Metanephros (tissue), 2 donors: ENCODE measurements around the genes PDPR, DDX19B and ZNF23.

DNA sequence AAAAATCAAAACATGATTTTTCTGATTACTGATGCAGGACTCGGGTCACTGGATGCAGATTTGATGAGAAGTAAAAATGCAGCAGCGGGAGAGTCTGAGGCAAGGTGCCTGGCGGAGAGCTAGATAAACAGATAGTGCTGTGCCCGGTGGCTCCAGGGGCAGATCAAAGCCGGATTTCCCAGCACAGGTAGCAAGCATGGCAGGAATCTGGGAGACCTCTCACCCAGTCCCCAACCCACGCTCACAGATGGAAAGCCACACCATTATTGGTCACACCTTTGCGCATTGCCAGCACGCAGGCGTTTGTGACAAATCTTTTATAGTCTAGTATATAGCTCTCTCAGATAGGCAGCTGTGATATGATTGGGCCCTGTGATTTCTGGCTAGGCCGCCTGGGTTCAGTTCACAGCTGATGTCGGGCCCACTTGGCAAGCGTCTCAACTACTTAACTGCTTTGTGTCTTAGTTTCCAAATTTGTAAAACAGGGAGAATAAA lies 42.2 kb upstream of the NFAT5 start:
- RAMPAGE, long total RNA = no peak

- RAMPAGE, long total RNA = no peak
These were observed 36.5 kb downstream of the NQO1 start for GRCh38 chr16:69689706-69690316.

DNA sequence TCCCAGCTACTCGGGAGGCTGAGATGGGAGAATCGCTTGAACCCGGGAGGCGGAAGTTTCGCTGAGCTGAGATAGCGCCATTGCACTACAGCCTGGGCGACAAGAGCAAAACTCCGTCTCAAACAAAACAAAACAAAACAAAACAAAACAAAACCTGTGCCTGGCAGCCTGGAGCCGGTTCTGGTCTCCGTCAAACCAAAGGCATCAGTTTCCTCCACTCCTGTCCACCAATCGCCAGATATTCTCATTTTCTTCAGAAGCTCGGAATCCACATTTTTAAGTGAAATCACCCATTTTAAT lies 655 bp downstream of the NQO1 start:
- RAMPAGE, long total RNA = no peak

DNA sequence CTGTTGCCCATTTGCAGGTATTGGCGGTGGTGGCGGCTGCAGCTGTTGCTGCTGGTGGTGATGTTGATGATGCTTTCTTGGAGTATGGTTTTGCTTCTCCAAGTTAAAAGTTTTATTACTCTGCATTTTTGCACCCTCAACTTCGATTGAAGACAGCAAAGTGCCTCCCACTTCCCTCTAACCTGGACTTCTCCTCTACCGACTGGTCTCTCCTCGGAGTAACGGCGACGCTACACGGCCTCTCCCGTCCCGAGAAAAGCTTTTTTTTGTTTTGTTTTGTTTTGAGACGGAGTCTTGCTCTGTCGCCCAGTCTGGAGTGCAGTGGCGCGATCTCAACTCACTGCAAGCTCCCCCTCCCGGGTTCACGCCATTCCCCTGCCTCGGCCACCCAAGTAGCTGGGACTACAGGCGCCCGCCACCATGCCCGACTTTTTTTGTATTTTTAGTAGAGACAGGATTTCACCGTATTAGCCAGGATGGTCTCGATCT lies 3.1 kb upstream of the NOB1 start:
- RAMPAGE, long total RNA = no peak

DNA sequence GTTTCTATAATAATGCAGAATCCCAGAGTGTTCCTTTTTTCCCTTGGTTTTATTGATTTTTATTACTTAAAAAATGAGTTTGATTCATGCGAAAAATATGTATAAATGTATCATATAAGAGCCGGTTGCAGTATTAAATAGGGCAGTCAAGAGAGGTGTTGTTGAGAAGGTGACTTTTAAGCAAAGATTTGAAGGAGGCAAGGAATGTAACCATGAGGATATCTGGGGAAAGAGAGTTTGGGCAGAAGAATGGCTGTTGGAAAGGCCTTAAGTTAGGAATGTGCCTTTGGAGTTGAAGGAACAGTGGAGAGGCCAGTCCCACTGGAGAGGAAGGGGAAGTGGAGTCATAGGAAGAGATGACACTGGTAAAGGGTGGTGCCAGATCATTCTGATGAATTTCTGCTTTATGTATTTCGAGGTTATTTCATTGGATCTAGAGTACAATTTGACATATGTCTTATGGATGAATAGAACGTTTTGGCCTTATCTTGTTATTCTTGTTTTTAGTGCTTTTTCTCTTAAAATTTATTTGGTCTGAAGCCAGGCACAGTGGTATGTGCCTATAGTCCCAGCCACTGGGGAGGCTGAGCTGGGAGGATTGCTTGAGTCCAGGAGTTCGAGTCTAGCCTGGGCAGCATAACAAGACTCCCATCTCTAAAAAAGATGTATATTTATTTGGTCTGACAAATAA lies 93.5 kb downstream of the WWP2 start:
- RAMPAGE, long total RNA = no peak

DNA sequence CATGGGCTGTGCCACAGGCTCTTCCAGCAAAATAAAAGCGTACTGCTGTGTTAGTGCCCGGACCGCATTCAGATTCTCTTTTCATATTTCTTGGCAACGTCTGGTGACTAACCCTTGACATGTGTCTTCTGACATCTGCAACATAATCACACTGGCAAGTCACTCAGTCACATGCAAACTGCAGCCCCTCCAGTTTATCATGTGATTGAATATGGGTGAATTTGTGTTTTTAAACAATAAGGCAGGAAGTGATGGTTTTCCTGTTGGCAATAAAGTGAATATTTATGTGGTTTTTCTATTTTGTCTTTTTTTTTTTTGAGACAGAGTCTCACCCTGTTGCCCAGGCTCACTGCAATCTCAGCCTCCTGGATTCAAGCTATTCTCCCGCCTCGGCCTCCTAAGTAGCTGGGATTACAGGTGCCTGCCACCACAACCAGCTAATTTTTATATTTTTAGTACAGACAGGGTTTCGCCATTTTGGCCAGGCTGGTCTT lies 75.2 kb downstream of the CLEC18A start:
- RAMPAGE, long total RNA = no peak

- RAMPAGE, long total RNA = no peak
These were observed at the start of gene PDPR for GRCh38 chr16:70113782-70115164. PDPR (plus strand) TSS chr16:70114332.

DNA sequence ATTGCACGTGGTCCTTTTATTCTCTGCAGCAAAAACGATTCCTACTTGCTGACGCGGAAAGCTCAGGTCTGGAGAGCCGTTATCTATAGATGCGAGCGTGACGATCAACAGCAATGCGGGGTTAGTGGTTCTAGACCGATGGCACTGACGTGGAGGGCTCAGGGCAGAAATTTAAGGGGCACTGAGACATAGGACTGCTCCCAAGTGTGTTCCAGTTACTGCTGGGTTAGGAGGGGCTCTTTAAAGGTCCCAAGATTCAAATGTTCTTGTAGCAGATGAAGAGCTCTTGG lies 596 bp upstream of the EXOSC6 start:
- RAMPAGE, long total RNA = no peak

DNA sequence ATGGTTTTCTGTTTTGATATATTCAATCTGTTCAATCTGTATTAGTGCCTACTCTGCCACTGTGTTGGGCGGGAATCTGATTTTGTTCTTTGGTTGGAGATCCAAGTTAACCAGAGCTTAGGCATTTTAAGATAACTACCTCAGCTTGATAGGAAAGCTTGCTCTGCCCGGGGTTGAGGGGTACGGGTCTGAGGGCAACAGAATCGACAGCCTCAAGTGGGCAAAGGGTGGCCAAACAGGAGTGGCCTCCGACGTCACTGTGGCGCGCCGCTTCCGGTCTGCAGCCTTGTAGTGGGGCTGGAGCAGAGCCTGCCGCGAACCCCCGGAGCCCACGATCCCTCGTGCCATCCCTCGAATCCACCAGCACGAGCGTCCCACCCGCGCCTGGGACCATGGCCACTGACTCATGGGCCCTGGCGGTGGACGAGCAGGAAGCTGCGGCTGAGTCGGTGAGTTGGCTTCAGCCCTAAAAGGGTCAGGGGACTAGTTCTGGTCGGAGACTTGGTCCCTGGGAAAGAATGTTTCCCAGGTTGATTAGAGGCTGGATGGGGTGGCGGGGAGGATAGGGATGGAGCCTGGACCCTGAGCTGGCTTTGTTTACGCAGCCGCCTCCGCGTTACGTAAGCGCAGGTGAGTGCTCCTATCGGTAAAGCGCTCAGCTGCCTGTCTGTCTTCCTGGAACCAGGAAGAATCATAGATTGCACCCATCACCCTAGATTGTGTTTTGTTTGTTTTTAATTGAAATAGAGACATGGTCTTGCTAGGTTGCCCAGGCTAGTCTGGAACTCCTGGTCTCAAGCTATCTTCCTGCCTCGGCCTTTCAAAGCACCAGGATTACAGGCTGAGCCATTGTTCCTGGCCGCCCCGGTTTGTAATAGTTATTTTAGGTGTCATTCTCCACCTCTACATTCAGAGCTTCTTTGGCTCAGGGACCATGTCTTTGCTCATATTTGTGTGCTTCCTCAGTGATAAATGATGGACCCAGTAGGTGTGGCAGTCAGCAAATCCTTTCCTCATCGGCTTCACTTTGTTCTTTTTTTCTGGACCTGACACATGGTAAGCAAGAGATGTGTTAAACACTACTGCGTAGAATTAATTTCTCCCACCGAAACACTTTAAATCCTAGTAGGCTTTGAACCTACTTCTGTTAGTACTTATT lies at the start of gene DDX19B:
TSS of gene DDX19B (plus strand) at position 281 of the 1,159 bp plus-strand sequence.
- RAMPAGE, long total RNA = start-site peak on the plus strand centred at position 288 of the sequence, 56 bp wide, 53 and 76 reads in 2 replicates

DNA sequence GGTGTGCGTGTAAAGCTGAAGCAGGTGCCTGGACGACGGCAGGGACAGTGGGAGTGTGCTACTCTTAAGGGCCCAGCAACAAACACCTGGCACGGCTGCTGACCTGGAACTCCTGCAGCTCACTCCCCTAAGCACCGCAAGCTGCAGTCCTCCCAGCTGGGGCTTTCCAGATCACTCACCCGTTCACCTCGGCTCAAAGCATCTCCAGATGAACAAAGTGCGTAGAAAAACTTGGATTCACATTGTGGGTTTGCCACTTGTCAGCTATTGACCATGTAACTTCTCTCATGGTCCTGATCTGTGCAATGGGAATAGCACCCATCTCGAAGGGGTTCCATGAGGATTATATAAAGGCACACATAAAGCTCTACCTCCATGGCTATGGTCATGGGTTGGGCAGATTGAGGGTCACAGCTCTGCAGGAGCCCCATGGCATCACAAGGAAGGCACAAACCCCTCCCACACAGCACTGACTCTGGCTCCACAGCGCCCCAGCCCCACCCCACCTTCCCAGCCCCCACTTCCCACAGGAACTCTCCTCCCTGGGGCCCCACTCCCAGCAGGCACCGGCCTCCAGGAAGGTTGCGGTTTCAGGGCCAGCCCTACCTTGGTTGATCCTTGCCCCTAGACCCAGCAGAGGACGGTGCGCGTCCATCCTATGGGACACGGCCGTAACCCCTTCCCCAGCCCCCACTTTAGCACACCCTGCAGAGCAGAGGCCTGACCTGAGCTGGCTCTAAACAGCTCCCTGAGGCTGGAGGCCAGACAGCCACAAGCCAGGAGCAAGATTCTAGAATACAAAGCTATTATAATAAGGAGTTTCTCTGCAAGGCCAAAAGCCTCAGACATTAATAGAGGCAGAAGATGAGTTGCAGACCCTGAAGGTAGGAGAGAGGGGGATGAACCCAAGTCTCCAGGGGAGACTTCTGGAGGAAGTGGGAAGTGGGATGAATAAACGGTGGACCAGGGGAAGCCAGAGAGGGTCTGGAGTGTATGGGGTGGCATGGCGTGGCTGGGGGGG lies 21.8 kb downstream of the ST3GAL2 start:
- RAMPAGE, long total RNA = no peak

DNA sequence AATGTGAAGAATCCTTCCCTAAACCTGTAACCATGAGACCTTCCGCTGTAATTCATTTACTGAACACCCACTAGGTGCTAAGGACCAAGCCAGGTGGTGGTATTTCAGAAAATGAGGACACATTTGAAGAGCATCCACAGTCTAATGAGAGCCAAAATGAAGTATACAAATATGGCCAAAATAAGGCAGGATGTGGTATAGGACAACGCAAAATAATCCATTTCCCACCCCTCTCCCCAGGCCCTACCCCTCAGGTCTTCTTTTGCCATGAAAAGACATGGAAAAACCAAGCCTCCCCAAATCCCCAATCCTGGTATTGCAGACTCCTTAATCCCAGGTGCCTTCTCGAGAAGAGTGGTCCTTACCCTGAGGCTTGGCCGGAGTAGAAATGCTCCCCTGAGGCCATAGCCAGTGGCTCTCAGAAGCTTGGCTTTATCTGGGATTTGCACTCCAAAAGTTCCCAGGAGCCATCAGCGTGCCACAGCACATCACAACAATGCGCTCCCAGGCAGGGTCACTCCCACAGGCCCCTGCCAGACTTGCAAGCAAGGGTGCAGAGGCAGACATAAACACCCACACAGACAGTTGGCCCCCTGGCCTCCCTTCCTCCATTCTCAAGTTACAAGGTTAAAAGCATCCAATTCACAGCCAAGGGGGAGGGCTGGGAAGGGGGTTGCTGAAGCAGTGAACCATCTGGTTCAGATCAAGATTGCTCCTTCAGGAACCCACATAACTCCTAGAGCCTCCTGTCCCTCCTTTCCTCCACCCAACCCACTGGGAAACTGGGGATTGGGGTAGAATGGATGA lies 2.0 kb downstream of the ST3GAL2 start:
- RAMPAGE, long total RNA = no peak

GRCh38 chr16:70571637-70572460 lies 48.2 kb downstream of the SF3B3 start:
- RAMPAGE, long total RNA = no peak

DNA sequence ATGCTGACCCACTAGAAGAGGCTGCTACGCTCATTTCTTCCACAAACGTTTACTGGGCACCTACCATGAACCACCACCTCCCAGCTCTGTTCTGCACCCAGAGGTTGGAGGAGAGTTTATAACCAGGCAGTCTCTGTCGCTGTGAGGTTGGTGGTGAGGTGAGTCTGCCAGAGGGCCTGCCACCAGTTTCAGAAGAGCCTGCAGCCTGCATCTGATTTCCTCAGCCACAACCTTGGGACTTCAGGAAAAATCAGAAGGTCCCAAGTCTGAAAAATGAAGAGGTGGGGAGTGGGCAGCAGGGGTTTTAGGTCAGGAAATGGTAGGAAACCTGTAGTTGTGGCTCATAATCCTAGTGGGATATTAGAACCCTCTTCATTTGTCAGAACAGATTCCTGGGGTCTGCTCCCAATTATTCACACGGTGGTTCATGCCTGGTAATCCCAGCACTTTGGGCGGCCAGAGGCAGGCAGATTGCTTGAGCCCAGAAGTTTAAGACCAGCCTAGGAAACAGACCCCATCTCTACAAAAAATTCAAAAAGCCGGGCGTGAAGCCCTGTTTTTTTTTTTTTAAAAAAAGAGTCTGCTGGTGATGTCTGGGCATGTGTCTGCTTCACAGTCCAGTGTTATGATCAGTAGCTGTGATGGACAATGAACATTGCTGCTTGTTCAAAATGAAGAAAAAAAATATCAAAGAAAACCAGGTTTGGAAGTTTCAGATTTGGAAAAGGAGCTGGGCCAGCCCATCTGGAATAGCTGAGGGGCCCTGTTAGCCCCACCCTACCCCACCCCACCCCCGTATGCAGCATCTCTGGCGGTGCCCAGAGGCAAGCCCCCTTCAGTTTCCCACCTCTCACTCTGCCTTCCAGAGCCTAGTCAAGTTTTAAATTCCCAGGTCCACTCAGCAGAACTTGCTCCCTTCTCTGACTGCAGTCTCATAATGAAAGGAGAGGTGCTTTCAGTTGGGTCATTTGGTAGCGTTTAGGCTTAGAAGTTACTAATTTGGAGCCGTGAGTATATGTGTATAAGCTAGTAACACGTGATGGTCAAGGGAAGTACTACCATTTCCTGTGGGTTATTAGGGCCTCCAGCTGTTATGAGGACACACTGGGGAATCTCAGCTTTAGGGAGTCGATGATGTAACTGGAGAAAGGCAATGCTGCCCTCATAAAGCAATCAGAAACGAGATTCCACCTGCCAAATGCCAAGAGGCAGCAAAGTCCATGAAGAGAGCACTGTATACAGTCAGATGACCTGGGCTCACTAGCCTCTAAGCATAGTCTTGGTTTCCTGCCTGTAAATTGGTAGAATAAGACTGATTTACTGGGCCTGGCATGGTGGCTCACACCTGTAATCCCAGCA lies 52.4 kb downstream of the SF3B3 start:
- RAMPAGE, long total RNA = no peak

GRCh38 chr16:70692303-70693067 lies 6.6 kb upstream of the MTSS2 start:
- RAMPAGE, long total RNA = no peak

GRCh38 chr16:70724620-70725766 lies 39.1 kb upstream of the MTSS2 start:
- RAMPAGE, long total RNA = no peak

DNA sequence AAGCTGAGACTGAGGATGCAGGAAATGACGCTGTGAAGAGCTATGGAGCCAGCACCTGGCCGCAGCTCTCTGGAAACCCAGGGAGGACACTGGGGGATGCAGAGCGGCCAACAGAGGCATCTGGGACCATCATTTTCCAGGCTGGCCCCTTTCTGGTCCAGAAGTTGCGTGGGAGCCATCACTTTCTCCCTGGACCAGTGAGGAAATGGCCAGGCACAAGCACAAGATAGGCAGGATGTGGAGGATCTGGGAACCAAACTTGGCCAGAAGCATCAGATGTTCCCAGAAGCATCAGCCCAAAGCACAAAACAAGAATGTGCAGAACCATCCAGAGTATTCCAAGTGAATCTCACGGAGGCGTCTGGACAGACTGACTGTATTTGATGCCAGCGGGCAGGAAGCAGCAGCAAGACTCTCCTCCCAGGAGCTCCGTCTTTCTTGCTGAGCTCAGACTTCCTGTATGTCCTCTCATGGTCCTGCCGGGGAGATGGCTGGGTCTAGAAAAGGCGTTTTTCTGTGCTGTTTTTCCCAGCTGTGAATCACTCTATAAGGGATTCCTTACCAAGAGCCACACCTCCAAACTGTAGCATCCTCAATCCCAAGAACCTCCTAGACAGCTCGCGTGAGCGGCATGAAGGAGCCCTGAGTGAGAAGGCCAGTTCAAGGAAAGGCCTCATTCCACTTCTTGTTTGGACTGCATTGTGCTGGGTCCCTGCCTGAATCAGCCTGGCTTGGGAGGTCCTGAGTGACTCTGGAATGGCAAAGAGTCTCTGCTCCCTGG lies 49.4 kb upstream of the MTSS2 start:
- RAMPAGE, long total RNA = no peak

GRCh38 chr16:71354139-71354544 lies 4.4 kb upstream of the CALB2 start:
- RAMPAGE, long total RNA = no peak

DNA sequence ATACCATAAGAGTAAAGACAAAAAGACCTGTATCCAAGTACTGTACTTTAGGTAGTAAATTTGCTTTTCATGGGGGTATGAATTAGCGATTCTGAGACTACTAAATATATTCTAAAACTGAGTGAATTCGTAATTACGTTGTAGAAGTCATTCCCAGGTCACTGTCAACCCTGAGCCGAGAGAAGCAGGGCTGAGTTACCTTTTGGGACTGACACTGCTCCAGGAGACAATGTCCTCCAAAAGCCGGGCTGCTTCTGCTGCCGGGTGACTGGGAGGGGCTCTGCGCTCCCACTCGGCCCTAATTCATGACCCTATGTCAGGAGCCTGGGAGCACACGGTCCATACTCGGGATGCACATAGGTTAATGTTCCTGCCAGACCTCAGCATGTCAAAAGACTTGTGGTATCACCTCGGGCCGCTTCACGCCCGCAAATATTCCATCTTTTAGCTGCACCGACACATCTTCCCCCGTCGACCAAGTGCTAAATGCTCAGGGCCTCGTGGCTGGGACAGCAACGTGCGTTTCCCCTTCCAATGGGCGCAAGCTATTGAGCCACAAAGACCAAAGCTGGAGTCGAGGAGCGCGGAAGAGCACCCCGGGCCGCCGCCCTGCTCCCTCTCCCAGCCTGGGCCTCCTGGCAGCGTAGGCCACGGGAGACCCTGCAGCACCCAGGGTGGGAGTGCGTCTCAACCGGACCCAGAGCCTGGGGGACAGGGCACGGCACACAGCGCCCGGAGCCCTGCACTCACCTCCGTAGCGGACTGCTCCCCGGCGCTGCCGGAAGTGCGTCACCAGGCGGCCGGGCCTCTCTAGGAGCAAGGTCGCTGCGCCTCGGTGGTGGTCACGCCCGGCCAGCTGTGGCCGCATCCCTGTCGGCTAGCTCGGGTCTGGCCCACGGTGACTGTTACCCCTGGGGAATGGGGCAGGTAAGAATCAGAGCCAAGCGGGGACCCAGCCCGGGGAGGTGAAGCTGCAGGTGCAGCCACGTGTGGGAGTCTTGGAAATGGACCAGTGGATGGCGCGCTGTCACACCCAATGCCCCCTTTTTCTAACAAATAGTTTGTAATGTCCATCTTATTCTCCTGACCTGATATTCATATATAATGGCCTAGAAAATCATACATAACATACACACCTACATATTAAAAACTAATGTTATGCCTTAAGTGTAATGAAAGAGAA lies at the start of gene ZNF23:
TSS of gene ZNF23 (minus strand) at position 788 of the 1,183 bp plus-strand sequence.
- RAMPAGE, long total RNA = start-site peak on the minus strand centred at position 774 of the sequence, 20 bp wide, 40 and 32 reads in 2 replicates

- RAMPAGE, long total RNA = no peak
These were observed 7.3 kb downstream of the ZNF19 start for GRCh38 chr16:71481872-71482224.

- RAMPAGE, long total RNA = no peak
These were observed 2.7 kb downstream of the MARVELD3 start for GRCh38 chr16:71628686-71629173.